M059J (cell line): ENCODE results near the genes TPSG1 and UNKL.

DNA sequence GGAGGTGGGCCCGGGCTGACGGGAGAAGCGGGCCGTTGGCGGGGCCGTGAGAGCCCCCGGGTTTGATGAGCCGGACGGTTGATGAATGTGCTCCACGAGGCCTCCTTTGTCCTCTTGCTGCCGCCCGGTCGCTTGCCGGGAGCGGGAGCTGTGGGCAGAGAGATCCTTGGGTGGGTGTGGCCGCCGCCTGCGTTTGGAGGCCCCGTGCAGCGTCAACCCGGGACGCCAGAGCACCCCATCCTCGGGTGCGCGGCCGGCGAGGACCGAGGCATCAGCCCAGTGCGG is 7.7 kb downstream of the CACNA1H start:
- RAMPAGE, long total RNA: no peak

- RAMPAGE, long total RNA: no peak
Measured at GRCh38 chr16:1192937-1193896, 31.9 kb downstream of the TPSG1 start.

DNA sequence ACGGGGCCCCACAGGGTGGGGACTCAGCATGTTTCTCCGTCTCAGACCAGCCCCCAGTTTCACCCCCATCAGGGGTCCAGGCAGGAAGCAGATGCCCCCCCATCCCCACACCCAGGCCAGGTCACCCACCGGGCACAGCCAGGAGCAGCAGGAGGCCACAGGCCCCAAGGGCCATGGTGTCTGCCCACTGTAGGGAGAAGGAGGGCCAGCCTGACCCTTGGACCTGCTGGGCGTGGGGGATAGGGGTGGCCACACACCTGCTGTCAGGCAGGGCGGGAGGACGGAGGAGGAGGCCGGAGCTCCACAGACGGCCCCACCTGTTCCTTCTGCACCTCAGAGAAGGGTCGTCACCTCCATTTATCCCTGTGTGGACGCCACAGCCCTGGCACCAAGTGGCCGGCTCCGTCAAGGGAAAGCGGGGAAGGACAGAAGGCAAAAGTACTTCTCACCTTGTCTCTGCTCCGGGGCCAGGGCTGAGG is at the start of gene TPSG1:
Gene TPSG1, minus strand, starts transcription at position 191 of the 479 bp plus-strand sequence.
- RAMPAGE, long total RNA: no peak

- RAMPAGE, long total RNA: no peak
Measured at GRCh38 chr16:1310815-1311382, 1.5 kb downstream of the UBE2I start.

DNA sequence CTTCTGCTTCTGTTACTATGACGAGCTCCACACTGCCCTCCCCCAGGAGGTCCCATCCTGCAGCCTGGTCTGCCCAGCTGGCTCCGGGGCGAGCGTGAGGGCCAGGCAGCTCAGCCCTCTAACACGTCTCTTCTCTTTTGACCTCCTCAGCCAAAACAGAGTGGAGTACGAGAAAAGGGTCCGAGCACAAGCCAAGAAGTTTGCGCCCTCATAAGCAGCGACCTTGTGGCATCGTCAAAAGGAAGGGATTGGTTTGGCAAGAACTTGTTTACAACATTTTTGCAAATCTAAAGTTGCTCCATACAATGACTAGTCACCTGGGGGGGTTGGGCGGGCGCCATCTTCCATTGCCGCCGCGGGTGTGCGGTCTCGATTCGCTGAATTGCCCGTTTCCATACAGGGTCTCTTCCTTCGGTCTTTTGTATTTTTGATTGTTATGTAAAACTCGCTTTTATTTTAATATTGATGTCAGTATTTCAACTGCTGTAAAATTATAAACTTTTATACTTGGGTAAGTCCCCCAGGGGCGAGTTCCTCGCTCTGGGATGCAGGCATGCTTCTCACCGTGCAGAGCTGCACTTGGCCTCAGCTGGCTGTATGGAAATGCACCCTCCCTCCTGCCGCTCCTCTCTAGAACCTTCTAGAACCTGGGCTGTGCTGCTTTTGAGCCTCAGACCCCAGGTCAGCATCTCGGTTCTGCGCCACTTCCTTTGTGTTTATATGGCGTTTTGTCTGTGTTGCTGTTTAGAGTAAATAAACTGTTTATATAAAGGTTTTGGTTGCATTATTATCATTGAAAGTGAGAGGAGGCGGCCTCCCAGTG is 8.7 kb upstream of the BAIAP3 start:
- RAMPAGE, long total RNA: no peak

DNA sequence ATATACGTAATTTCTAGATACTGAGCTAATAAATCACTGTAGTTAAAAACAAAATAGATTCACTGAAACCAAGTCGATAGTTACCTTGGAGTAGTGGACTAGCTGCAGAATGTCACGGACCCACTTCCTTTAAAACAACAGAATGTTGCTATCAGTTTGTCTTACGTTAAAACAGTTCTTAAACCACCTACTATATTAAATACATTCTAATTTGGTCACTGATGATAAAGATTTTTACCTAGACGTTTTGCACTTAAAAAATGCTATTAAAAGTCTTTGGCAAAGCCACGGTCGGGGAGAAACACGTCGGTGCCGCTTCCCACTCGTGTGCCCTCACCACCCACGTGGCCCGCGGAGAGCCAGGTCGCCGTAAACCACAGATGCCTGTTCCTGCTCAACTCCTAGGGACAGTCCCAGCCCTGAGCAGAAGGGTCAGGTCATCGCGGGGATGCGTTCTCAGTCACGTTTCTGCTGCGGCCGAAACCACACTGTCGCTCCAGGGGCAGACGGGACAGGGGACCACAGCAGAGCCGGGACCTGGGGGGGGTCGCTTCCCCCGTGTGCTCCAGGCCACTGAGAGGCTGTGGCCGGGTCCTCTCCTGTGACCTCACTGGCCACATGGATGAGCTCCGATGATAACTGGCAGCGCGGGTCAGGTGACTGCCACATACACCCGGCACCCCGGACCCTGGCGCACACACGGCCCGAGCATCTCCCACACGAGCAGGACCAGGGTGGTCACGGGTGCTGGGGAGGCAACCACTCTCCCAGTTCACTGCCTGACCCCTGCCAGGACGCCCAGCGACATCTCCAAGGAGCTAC is 12.6 kb downstream of the GNPTG start:
- RAMPAGE, long total RNA: no peak

DNA sequence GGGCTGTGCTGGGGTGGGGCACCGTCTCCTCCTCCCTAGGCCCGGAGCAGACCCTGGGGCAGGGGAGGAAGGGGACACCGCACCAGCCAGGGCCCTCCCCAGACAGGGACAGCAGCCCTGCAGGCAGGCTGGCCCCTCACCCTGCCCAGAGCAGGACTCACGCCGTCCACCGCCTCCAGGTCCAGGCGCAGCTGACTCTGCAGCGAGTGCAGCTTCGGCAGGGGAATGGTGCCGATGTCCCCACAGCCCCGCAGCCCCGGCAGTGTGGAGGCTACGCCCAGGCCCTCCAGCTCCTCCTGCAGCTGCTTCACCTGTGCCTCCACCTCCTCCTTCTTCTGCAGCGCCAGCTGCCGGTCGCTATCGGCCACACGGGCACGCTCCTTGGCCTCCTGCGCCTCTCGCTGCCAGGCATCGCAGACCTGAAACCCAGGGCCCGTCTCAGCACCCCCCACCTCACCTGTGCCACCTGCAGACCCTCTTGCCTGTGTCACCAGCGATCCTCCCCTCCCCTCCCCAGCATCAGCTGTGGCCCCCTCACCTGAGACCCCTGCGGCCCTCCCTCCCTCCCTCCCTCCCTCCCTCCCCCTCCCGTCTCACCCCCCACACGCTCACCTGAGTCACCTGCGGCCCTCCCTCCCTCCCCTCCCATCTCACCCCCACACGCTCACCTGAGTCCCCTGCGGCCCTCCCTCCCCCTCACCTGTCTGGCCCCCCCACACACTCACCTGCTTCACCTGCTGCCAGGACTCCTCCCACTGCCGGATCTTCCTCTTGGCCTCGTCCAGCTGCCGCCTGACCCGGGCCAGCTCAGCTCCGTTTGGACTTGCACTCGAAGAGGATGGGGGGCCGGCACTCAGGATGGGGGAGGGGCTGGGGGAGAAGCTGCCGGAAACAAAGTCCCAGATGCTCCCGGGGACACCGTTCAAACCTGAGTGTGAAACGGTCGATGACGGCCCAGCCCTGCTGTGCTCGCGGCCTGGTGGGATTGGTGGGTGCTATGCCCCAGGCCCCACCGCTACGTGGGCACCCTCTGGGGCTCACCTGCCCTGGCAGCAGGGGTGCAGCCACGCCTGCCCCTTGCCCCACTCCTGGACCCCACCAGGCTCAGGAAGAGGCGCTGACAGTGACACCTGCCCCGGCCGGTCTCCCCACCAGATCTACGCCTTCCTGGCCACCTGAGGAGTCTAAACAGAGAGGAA is 15.6 kb downstream of the GNPTG start:
- RAMPAGE, long total RNA: no peak

GRCh38 chr16:1396254-1396630 is 18.3 kb downstream of the UNKL start:
- RAMPAGE, long total RNA: no peak

GRCh38 chr16:1414308-1415383 is at the start of gene UNKL:
UNKL (minus strand) TSS chr16:1414704.
- RAMPAGE, long total RNA: no peak

GRCh38 chr16:1426875-1427594 is 3.8 kb upstream of the PERCC1 start:
- RAMPAGE, long total RNA: no peak

GRCh38 chr16:1432315-1433192 is 1.7 kb downstream of the PERCC1 start:
- RAMPAGE, long total RNA: no peak

- RAMPAGE, long total RNA: no peak
Measured at GRCh38 chr16:1445801-1446436, 1.6 kb upstream of the CCDC154 start.

DNA sequence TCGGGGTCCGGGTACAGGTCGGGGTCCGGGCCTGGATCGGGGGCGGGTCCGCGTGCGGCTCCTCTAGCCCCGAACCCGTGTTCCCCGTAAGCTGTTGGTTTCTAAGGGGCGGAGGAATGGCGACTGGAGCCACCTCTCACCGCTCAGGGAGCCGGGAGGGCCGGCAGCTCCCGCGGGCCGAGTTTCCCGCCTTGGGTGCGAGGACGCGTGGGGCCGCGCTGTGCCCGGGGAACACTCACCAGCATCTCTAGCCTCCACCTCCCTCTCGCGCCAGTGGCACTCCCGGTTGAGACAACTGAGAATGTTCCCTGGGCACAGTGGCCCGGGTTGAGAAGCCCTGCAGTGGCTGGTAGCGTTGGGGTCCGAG is 527 bp downstream of the TELO2 start:
- RAMPAGE, long total RNA: no peak

DNA sequence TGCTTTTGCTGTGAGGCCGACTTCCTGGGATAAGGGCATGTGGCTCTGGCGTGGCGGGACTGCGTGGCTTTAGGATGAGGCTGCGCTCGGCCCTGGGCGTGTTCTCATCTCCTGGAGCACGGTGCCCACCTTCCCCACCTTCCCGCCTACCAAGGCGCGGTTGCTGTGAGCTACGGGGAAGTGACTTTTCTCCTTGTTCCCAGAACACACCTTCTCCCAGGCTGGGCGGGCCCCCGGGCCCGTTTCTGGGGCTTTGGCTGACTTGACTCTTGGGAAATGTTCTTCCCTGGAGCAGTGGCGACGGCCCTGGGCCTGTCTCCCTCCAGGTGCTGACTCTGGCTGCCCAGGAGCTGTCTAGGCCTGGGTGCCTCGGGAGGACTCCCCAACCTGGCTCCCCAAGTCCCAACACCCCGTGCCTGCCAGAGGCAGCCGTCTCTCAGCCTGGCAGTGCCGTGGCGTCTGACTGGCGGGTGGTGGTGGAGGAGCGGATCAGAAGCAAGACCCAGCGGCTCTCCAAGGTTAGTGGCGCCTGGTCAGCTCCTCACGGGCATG is 12.0 kb downstream of the TELO2 start:
- RAMPAGE, long total RNA: no peak

- RAMPAGE, long total RNA: no peak
Measured at GRCh38 chr16:1509776-1510497, 16.8 kb downstream of the TELO2 start.

- RAMPAGE, long total RNA: no peak
Measured at GRCh38 chr16:1548144-1548647, 14.7 kb downstream of the TMEM204 start.

DNA sequence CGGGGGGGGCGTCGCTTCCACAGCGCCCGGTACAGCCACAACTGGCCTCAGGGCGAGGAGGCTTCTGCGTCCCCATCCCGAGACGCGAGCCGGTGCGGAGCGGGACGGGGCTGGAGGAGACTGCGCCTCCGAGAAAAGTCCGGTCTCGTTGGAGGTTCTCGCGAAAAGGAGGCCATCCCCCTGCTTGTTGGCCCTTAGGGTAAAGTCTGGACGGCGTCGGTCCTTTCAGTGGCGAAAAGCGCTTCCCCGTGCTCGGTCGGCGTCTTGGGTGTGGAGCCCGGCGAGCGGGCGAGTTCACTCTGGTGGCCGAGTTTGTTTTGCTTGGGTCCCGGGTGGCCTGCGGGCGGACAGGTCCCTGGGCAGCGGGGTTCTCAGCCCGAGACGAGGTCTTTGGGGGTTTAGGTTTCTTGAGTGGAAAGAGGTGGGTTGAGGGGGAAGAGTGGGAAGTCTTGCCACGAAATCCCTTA is 606 bp downstream of the CRAMP1 start:
- RAMPAGE, long total RNA: no peak

DNA sequence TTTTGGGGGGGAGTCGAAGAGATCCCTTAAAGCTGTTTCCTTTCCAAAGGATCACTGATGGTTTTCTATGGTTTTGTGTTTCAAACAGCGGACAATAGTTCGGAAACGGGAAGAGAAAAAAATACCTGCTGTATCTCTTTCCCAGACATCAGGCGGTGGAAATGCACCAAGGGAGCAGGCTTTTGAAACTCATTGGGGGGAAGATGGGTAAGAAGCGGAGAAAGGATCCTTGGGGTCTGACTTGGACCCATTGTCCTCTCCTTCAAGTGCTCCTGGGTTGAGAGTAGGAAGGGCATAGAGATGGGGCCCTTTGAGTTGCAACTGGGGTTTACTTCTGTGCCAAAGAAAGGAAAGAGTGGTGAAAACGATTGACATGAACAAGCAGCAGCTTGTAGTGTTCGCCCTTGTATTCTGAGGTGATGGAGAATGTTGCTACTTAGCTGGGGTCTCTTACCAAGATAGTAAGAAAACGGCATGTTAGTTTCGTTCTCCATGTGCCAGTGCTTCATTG is 3.1 kb downstream of the CRAMP1 start:
- RAMPAGE, long total RNA: no peak

DNA sequence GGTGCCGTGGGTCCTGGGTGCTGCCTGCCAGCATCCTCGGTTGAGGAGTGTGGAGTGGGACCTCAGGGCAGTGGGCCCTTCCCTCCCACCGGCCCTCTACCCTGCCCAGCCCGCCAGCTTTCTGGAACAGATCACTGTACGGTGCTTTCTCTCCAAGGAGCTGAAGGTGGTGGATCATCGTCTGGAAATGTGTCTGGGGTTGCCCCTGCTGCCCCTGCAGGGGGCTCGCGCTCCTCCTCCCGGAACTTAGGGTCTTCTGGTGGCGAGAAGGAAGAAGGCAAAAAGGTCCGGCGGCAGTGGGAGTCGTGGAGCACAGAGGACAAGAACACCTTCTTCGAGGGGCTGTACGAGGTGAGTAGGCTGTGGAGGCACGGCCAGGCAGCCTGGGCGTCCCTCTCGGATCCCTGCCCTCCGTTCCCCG is 13.7 kb downstream of the CRAMP1 start:
- RAMPAGE, long total RNA: no peak

- RAMPAGE, long total RNA: no peak
Measured at GRCh38 chr16:1707429-1707915, 1.5 kb downstream of the MAPK8IP3 start.